Glomerular endothelial cell (primary cell): ENCODE measurements around a stretch of chr6.

DNA sequence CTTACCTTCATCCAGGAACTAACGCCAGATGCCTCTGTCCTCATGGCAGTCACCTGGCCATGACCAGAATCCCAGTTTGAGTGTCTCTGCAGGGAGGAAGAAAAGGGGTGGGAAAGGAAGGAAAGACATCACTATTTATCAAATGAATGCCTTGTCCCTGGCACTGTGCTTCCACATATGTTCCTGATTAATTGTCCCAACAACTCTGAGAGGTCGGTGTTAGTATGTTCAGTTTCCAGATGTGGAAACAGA is 31.1 kb upstream of the PPP1R3G start:
- RAMPAGE, long total RNA = start-site peak on the minus strand centred at position 82 of the sequence, 56 bp wide, 24 and 24 reads in 2 replicates

DNA sequence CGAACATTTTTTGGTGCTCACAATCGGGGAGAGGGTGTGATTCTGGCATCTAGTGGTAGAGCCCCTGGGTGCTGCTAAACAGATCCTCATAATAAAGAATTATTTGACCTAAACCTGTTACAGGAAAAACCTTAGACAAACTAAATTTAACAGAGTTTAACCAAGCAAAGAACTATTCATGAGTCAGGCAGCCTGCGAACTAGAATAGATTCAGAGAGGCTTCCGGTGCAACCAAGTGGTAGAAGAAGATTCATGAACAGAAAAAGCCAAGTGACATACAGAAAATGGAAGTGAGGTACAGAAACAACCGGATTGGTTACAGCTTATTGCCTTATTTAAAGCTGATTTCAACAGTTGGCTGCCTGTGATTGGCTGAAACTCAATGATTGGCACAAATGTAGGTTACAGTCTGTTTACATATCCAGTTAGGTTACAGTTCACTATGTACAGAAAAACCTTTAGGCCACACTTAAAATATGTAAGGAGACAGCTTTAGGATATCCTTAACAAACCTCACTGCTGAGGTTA is 10.1 kb downstream of the PPP1R3G start:
- RAMPAGE, long total RNA = no peak

- RAMPAGE, long total RNA = no peak
Measured at GRCh38 chr6:5446286-5447021, 185.1 kb downstream of the FARS2 start.

DNA sequence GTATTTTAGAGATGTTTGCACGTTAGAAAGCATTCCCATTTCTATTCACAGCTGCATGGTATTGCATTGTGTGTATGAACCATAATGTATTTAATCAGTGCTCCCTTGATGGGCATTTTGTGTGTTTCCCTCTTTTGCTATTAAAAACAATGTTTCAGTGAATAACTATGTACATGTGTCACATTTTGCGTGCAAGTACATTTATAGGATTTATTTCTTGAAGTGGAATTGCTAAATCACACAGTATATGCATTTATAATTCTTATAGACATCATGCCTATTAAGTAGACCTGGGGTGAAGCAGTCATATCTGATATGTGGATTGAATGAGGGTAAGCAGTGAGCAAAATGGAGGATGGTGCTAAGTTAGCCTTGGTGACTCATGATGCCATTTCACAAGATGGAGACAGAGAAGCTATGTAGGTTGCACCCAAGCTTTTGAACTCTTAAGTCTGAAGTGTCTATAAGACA is 187.2 kb downstream of the FARS2 start:
- RAMPAGE, long total RNA = no peak

DNA sequence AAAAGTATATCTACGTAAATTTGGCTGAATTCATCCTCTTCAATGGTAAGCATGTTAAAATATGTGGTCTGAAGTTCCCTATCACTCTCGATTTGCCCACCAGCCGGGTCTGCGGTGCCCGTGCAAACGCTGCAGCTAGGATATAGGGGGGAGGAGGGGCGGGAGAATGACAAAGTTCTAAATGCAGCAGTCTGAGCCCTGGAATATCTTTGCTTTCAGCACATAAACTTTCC is 756 bp downstream of the NRN1 start:
- RAMPAGE, long total RNA = no peak

DNA sequence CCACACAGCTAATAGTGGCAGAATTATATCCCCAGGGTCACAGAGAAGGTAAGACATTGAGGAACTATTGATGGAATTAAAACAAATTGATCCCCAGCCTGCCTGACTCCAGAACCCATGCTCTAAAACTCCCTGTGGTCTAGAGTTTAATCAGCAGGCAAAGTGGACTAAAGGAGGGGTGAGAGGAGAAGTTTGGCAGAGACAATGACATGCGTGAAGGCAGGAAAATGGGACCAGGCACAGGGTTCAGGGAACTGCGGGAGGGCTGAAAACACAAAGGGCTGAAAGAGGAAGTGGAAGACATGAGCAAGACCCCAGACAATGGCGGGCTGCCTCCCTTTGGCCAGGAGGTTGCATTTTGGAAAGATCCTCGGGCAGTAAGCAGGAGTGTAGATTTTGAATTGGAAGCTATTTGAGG is 3.1 kb downstream of the LY86 start:
- RAMPAGE, long total RNA = no peak

- RAMPAGE, long total RNA = no peak
Measured at GRCh38 chr6:6711986-6712277, 123.4 kb downstream of the LY86 start.

DNA sequence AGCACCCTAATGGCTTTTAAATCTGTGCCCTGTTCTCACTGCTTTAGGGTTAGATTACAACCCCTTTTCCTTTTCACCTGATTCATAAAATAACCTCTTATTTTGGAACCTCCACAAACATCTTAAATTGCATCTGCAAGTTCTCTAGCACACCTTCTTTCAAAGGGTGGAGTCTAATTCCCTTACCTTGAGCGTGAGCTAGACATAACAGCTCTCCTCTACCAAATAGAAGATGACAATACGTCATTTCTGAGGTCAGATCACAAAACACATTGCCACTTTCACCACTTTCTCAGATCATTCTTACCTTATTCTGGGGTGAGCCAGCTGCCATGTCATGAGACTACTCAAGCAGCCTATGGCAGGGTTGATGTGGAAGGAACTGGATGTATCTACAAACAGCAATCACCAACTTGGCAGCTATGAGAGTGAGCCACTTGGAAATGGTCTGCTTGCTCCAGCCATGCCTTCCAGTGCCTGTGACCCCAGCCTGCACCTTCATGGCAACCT is 150.3 kb downstream of the LY86 start:
- RAMPAGE, long total RNA = no peak

DNA sequence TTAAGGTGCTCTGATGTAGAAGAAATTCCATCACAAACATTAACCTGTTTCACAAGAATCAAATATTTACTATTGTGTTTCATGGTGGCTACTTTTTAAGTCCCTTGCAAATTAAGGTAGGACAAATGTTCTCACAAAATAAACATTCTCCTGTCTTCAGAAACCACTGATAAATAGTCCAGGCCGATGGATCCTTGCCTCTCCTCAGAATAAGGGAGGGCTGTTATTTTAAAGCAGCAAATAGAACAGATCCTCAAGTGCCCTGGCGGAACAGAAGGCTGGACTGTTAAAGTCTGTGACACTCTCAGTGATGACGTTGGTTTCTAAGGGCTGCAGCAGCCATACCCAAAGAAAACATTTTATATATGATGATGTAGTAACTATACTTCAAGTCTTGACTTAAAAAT is 160.4 kb downstream of the LY86 start:
- RAMPAGE, long total RNA = no peak

DNA sequence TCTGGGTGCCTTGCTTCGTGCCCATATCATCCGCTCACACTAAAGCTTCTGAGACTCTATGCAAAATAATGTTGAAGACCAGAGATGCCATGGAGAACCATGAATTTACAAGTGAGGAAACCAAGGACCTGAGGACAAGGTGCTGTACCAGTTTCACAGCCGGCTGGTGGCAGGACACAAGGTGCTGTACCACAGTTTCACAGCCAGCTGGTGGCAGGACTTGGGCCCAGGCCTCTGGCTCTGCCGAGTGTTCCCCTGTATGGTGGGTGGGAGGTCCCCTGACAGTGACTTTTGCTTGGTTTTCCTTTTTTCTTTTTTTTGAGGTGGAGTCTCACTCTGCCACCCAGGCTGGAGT is 212.4 kb downstream of the LY86 start:
- RAMPAGE, long total RNA = no peak

GRCh38 chr6:6931470-6932096 is 176.2 kb upstream of the RREB1 start:
- RAMPAGE, long total RNA = no peak

DNA sequence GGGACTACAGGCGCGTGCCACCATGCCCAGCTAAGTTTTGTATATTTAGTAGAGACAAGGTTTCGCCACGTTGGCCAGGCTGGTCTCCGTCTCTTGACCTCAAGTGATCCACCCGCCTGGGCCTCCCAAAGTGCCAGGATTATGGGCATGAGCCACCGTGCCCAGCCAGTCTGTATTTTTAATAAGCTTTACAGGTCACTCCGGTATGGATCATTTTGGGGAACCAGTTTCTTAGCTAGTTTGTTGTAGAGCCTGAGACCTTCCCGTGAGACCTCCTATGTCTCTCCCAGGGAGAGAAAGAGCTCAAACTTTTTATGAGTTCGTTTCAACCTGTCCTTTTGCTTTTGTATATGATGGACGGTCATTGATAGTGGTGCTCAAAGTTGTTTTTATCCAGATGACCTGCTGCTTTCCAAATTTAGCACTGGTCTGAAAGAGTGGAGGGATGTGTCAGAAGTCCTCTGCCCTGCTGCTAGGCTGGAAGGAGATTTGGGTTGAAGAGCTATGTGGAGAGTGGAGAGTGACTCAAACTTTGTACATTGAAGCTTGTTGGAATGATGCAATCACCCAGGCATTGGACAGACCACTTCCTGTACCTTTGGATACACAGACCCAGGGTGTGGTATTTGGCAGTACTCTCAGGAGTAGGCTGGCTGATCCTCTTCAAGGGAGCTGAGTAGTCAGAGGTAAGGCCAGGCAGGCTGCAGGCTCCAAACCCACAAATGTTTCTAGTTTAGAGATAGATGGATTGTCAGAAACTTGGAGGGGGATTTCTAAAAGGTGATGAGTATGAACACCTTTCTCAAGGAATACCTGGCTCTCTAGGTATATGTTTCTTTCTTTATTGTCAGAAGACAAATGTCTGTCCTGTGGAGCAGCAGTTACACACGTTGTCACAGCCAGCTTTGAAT is 49.5 kb upstream of the RREB1 start:
- RAMPAGE, long total RNA = no peak

- RAMPAGE, long total RNA = no peak
Measured at GRCh38 chr6:7109273-7109879, 1.6 kb downstream of the RREB1 start.

DNA sequence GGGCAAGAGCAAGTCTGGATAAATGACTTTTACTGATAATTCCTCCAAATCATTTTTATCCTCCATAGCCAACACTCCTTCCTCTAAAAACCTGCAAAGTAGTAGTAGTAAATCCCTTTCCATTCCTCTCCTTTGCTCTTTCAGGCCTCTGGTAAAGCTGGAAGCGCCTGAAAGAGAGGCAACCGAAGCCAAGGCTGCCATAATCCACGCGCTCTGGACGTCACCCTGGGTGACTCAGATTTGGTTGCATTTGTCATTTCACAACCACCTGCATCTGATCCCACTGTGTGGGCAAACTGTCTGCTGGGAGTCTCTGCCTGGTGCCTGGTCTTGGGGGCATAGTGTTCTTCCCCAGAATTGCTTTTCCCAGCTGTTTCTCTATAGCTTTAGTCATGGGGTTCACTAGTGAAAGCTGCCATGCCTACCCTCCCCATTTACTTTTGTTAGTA is 22.4 kb downstream of the RREB1 start:
- RAMPAGE, long total RNA = no peak

DNA sequence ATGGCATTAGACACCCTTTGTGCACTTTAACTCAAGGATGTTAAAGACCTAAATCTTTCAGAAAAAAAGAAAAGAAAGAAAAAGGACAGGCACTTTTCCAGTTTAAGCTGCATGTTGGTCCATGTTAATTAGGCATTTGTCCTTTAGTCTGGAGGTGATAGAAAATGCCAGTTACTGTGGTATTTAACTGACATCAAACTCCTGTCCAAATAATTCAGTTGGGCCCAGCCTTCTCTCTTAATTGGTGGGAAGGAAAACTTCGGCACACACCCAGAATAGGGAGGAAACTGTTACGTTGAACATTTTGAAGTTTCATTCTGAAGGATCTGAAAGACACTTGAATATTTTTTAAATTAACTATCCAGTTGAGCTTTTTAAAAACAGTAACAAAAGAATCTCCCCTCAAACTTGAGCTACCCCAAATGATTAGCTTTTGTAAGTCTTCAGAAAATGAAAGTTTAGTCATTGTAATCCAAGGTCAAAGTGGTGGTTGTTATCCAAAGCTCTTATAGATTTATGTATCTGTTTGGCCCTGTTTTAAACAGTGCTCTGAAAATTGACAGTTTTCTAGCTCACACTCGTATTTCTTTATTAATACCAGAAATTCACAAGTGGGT is 30.4 kb downstream of the RREB1 start:
- RAMPAGE, long total RNA = no peak

DNA sequence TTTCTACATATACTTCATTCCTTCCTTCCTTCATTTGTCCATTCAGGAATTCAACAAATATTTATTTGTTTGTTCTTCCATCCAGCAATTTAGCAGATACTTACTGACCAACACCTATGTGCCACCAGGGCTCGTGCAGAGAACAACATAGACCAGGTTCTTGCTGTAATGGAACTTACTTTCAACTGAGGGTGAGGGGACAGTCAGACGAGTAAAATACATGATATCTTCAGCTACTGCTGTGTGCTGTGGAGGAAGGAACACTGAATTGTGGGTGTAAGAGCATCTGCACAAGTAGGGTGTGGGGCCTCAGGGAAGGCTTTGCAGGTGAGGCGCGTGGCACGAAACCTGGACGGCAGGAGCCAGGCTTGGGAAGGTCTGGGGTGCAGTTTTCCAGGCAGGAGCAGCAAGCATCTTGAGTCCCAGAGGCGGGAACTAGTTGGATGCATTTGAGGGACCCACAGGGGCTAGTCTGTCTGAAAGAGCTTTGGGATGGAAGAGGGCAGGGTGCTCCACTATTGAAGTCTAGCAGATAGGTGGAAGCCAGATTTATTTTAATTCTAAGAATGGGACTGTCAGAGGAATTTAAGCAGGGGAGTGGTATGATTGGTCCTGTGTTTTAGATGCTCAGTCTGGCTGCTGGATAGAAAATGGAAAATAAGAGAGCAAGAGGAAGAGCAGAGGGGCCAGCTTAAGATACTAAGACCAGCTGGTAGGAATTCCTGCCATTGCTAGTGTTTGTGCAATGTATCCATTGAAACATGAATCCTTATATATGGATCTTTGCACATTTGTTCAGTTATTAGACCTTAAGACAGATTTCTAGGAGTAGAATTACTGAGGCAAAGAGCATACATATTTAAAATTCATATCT is 98.9 kb downstream of the RREB1 start:
- RAMPAGE, long total RNA = no peak

DNA sequence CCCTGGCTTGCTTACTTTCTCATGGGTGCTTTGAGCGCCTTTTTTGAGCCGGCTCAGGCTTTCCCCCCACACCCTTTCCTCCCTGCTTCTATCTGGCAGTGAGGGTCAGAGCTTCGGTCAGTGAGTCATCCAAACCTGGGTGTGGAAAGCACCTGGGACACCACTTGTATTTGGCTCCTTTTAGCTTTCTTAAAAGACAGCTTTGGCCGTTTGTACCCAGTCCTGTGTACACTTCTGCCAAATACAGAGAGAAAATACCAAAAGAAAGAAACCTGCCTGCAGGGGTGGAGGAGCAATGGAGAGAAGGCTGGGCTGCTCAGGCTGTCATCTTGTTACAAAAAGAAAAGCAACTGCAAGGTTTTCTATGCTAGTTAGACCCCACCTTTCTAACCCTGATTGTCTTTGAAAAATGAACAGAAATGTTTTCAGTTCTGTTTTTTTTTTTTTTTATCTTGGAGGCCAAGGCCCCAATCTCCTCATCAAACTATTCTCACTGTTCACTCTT is 76.6 kb downstream of the SSR1 start:
- RAMPAGE, long total RNA = no peak

GRCh38 chr6:7431774-7432218 is 42.2 kb downstream of the RIOK1 start:
- RAMPAGE, long total RNA = no peak

DNA sequence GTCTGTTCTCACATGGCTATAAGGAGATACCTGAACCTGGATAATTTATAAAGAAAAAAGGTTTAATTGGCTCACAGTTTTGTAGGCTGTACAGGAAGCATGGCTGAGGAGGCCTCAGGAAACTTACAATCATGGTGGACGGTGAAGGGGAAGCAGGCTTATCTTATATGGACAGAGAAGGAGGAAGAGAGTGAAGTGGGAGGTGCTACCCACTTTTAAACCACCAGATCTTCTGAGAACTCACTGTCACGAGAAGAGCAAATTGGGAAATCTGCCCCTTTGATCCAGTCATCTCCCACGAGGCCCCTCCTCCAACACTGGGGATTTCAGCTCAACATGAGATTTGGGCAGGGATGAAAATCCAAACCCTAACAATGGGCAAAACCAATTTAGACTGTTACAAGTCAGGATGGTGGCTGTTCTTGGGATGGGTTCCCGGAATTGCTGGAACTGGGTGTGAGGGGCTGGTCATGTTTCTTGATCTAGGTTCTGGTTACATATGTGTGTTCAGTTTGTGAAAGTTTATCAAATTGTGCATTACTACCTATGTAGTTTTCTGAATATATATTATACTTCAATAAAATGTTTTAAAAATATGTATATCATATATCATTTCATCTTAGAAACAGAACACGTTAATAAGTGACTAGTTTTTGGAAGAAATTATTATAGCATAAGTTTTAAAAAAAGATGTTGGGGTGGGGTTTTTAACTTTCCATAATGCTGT is 24.3 kb upstream of the BMP6 start:
- RAMPAGE, long total RNA = no peak

- RAMPAGE, long total RNA = no peak
Measured at GRCh38 chr6:7986005-7986834, 75.6 kb upstream of the TXNDC5 start.